Uterus (tissue), 7 donors: ENCODE measurements around a stretch of chr16.

GRCh38 chr16:71777620-71778092, 31.0 kb downstream of the AP1G1 start:
- PRO-cap, 4 experiments = no peak in any of the 4 experiments
- RAMPAGE, long total RNA, 2 experiments = no peak in any of the 2 experiments
- RRBS = no CpG with 5 or more reads among the region's 10 CpGs

- PRO-cap, 4 experiments = no peak in any of the 4 experiments
- RAMPAGE, long total RNA, 2 experiments = no peak in any of the 2 experiments
- RRBS = no CpG with 5 or more reads among the region's 7 CpGs
These were observed 30.0 kb downstream of the AP1G1 start for GRCh38 chr16:71778572-71779071.

- PRO-cap, 4 experiments = no peak in any of the 4 experiments
- RAMPAGE, long total RNA, 2 experiments = no peak in any of the 2 experiments
- RRBS = no CpG with 5 or more reads among the region's 3 CpGs
These were observed 10.8 kb downstream of the ZNF821 start for GRCh38 chr16:71873289-71873492.

DNA sequence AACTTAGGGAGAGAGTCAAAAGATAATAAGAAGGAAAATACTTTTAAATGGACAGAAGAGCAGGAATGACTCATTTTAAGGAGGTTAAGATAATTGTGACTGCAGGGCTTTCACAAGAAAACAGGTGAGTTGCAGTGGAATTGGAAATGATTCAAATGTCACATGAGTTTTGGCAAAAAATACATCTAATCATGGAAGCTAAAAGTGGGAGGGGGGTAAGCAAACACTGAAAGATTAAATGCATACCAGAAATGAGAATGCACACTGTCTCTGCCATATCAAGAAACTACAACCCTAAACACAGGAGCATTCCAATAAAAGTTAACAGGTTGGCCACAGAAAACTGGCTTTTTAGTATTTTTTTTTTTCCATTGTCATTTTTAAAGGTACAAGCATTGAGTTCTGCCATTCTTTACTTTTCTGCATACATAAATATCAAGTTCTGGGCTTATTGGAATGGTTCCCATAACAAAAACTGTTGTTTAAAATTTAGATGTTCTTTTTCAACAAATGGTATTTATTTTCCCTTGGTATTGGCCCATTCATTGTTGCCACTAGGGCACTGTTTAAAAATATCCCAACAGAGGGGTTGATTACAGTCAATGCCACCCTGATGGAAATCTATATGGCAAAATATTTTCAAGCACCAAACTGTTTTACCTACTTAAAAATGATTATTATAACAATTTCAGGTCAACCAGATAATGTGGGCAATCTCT, 35.1 kb downstream of the IST1 start:
- PRO-cap, 4 experiments = no peak in any of the 4 experiments
- RAMPAGE, long total RNA, 2 experiments = no peak in any of the 2 experiments

DNA sequence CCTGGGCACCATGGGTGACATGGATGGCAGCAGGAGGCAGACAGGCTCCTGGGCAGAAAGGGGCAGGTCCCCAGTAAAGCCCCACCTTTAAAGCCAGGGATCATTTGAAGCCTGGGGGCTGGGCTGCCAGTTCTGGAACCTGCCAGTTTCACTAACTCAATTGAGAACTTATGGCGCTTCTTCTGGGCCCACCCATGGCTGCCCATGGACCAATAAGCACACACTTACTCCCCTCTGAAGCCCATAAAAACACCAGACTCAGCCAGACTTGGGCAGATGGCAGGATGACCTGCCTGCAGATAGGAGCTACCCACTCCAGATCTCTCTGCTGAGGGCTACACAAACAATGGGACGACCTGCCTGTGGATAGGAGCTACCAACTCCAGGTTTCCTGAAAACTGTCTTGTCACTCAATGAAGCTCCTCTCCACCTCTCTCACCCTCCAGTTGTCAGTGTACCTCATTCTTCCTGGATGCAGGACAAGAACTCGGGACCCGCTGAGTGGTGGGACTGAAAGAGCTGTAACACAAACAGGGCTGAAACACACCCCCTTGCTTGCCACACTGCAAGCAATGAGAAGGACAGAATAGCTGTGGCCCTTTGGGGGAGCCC, 43.2 kb downstream of the IST1 start:
- PRO-cap, 4 experiments = no peak in any of the 4 experiments
- RAMPAGE, long total RNA, 2 experiments = no peak in any of the 2 experiments
- RRBS = no CpG with 5 or more reads among the region's 4 CpGs

DNA sequence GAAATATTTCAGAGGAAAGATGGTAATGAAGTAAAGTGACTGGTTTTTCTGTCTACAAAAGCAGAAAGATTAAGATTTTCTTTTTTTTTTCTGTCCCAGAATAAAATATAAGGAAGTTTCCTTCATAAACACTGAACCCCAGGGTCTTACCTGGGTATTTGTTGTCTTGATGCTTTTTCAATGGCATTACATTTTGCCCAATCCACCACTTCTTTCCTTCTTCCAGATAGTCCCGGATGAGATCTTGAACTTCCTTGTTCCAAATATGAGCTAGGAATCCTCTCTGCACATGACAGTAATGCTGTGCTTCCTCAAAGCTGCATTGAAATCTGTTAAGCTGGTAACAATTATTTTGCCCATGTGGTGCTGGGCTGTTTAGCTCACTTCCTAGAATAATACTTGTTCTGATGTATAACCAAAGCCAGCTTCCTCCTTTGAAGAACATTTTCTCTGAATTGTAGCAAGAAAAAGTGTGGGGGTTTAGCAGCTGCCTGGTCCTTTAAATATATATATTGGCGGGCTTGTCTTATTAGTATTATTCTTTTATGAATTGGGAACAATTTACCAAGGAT, 582 bp downstream of the PKD1L3 start:
- PRO-cap, 4 experiments = no peak in any of the 4 experiments
- RAMPAGE, long total RNA, 2 experiments = no peak in any of the 2 experiments
- RRBS = no CpG with 5 or more reads among the region's 2 CpGs

DNA sequence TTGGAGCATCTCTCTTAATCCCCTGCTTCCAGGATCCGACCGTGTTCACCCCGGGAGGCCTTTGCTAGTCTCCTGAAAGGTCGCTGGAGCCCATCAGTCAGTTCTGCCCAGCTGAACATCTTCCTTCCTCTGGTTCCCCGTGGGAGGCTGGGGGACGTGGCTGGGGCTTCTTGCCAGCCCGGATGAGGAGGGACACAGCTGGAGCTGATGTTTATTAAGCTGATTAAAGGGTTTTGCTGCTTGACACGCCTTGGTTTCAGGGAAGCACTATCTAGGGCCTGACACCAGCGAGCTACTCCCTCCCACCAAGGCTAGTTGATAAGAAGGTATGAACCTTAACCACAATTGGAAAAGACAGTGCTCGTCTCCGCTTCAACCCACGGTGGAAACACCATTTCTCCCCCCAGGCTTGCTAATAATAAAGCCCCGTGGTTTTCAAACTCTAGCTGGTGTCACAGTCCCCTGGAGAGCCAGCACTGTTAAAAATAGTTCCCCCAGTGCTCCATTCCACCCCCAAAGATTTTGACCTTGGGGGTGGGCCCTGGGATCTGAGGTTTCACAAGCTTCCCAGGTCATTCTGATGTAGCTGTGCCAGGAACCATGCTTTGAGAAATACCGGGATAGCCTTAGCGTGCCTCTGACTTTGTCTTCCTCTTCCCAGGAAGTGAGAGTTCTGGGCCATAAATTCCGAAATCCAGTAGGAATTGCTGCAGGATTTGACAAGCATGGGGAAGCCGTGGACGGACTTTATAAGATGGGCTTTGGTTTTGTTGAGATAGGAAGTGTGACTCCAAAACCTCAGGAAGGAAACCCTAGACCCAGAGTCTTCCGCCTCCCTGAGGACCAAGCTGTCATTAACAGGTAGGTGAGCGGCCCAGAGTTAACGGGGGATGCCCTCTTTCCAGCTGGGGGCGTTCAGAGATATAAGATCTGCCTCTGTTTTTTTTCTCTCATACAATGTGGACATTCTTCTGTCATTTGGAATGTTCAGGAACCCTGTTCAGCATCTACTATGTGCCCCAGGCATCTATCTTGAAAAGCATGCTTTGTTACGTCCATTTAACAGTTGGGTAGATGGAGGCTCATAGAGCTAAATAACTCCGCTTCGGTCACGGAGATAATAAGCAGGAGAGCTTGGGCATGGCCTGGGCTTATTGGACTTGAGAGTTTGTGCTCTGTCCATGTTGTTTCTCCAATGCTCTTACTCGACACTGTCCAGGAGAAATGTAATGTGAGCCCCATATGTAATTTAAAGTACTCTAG, 5.7 kb downstream of the DHODH start:
- PRO-cap, 4 experiments = no peak in any of the 4 experiments
- RAMPAGE, long total RNA, 2 experiments = start-site peak on the plus strand in 1 of 2 experiments, centred at position 766 of the sequence, 7 reads per replicate
- RRBS = no CpG with 5 or more reads among the region's 27 CpGs

DNA sequence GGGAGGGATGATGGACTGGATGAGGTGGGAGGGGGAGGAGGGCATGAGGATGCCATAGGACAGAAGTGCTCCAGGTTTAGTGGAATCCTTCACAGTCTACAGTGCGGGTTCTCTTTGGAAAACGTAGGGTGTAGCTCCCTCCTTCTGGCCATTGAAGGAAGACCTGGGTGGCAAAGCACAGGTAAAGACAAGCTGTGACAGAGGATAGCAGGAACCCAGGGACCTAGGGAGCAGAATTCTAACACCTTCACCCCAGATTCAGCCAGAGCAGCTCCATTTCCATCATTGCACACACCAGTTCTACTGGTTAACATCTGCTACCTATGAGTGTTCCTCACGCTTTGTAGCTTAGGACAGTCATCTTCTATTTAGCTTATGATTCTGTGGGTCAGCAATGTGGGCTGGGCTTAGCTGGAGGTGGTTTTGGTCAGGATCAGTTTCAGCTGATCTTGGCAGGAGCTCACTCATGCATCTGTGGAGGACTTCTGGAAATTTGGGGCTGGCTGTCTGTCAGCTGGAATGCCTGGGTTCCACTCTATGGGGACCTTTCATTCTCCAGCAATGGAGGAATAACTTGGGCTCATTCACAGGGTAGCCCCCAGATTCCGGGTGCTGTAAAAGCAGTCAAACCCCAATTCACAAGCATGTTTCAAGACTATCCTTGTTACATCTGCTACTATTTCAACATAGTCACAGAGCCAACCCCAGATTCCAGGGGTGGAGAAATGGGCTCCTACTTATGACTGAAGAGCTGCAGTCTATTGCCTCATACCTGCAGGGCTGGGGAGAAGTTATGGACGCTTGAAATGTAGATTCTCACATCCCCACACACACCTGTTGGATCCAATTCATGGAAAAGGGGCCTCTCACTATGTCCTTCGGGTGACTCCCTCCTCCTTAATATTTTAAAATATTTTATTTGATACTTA, 3.5 kb upstream of the HP start:
- PRO-cap, 4 experiments = no peak in any of the 4 experiments
- RAMPAGE, long total RNA, 2 experiments = no peak in any of the 2 experiments
- RRBS = no CpG with 5 or more reads among the region's 6 CpGs

DNA sequence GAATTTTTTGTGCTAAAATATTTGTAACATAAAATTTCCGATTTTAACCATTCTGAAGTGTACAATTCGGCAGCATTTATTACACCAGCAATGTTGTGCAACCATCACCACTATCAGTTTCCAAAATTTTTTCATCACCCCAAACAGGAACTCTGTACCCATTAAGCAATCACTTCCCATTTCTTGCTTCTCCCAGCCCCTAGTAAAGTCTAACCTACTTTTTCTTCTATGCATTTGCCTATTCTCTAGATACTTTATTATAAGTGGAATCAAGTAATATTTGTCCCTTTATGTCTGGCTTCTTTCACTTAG, 2.5 kb upstream of the HP start:
- PRO-cap, 4 experiments = no peak in any of the 4 experiments
- RAMPAGE, long total RNA, 2 experiments = no peak in any of the 2 experiments
- RRBS = no CpG with 5 or more reads among the region's 2 CpGs

GRCh38 chr16:72064419-72064761, 1.4 kb downstream of the HPR start:
- PRO-cap, 4 experiments = no peak in any of the 4 experiments
- RAMPAGE, long total RNA, 2 experiments = no peak in any of the 2 experiments
- RRBS = no CpG with 5 or more reads among the region's 8 CpGs

DNA sequence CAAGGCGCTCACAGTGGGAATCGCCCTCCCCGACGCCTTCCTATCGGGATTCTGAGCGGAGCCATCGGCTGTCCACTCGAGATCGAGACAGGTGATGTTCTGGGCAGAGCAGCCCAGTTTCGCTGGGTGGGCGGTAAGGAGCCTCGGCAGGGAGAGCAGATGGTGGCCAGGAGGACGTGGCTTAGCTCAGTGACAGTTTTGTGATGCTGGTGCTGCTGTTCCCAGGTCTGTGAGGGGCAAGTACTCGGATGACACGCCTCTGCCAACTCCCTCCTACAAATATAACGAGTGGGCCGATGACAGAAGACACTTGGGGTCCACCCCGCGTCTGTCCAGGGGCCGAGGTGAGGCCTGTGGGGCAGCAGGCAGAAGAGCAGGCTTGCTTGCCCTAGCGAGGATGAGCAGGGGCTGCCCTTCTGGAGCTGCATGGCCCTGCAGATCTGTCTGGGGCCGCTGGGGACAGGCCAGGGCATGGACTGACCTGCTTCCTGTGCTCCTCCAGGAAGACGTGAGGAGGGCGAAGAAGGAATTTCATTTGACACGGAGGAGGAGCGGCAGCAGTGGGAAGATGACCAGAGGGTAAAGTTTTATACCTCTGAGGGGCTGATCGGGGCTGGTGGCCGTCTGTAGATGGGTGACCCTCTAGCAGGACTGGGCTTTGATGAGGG, 5.2 kb downstream of the DHX38 start:
- PRO-cap, 4 experiments = no peak in any of the 4 experiments
- RAMPAGE, long total RNA, 2 experiments = start-site peak on the plus strand in 1 of 2 experiments, centred at position 402 of the sequence, 22 reads per replicate
- RRBS = no CpG with 5 or more reads among the region's 28 CpGs

GRCh38 chr16:72130155-72130775, 36.6 kb downstream of the DHX38 start:
- PRO-cap, 4 experiments = no peak in any of the 4 experiments
- RAMPAGE, long total RNA, 2 experiments = no peak in any of the 2 experiments
- RRBS = no CpG with 5 or more reads among the region's 6 CpGs

DNA sequence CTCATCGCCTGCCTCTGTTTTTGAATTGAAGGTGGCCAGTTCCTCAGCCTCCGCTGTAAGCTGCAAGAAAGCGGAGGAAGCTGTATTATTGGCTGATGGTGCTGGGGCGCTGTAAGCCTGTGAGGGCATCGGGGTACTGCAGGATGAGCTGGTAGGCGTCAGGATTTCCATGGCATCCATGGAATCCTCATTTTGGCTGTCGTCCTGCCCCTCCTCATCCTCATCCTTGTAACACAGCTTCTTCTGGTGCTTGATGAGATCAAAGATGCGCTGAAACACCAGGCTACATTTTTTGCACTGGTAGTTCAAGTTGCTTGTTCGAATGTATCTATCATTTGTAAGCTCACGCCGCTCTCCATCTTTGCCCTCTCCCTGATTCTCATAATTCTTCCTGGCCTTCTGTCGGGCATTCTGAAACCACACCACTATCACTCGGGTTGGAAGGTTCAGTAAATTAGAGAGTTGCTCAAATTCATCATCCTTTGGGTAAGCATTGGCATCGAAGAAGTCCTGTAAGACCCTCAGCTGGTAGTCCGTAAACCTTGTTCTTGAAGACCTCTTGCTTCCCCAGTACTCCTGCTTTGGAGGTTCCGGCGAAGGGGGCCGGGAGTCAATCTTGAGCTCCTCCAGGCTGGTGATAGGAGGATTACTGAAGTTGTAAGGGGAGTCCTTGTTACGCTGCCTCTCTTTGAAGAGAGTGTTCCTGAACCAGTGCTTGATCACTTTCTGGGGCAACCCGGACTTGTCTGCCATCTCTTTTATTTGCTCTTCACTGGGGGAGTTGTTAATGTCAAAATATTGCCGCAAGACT, 252.3 kb downstream of the ZFHX3 start:
- PRO-cap, 4 experiments = no peak in any of the 4 experiments
- RAMPAGE, long total RNA, 2 experiments = start-site peak on the minus strand in 1 of 2 experiments, centred at position 403 of the sequence, 27 reads per replicate
- RRBS = no CpG with 5 or more reads among the region's 21 CpGs

DNA sequence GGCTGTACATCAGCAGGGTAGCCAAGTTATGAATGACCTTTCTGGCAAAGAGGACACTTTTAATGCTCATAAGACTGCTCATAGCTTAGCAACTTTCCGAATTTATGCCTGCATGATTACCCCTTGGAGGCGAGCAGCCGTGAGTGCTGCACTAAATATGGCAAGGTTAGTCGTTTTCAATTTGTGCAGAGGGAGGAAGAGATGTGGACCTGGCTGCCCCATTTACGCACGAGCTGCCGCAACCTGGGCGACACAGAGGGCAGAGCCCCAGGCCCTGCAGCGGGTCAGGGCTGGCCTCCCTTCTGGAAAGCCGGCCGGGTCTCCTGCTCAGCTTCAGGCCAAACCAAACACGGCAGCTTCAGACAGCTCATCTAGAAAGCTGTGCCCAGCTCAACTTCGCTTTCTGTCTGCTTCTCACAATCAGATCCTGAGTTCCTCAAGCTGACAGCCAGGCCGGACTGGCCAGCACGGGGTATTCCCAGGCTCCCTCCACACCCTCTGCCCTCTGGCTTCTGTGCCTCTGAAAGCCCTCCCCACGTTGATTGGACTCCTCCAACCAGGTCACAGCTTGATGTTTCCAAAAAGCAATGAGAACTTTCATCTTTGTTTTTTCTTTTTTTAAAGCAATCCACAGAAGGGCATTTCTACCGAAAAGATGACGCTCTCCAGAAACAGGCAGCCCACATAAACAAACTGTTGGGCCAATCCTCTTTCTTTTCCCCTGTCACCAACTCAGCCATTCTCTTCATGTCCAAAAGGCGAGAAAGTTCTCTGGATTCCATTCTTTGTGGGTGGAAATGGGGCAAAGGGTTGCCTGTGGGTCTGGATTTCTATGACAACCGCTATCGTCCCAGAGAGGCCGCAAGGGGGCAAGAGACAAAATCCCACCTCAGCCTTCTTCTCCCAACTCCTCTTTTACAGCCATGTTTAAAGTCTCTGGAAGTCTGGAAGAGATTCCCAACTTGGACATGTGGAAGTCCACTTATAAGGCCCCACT, 189.1 kb downstream of the ZFHX3 start:
- PRO-cap, 4 experiments = peak in 2 of 4 experiments; most common plus-strand start position 420 of the sequence (in 1); most common minus-strand start position 500 of the sequence (in 2)
- RAMPAGE, long total RNA, 2 experiments = no peak in any of the 2 experiments
- RRBS = no CpG with 5 or more reads among the region's 22 CpGs

- PRO-cap, 4 experiments = no peak in any of the 4 experiments
- RAMPAGE, long total RNA, 2 experiments = no peak in any of the 2 experiments
- RRBS = no CpG with 5 or more reads among the region's 9 CpGs
These were observed 169.6 kb downstream of the ZFHX3 start for GRCh38 chr16:72878219-72878912.

GRCh38 chr16:72976250-72977044, 71.5 kb downstream of the ZFHX3 start:
- PRO-cap, 4 experiments = no peak in any of the 4 experiments
- RAMPAGE, long total RNA, 2 experiments = no peak in any of the 2 experiments
- RRBS = 94% methylated on average over 4 of the region's 19 CpGs

DNA sequence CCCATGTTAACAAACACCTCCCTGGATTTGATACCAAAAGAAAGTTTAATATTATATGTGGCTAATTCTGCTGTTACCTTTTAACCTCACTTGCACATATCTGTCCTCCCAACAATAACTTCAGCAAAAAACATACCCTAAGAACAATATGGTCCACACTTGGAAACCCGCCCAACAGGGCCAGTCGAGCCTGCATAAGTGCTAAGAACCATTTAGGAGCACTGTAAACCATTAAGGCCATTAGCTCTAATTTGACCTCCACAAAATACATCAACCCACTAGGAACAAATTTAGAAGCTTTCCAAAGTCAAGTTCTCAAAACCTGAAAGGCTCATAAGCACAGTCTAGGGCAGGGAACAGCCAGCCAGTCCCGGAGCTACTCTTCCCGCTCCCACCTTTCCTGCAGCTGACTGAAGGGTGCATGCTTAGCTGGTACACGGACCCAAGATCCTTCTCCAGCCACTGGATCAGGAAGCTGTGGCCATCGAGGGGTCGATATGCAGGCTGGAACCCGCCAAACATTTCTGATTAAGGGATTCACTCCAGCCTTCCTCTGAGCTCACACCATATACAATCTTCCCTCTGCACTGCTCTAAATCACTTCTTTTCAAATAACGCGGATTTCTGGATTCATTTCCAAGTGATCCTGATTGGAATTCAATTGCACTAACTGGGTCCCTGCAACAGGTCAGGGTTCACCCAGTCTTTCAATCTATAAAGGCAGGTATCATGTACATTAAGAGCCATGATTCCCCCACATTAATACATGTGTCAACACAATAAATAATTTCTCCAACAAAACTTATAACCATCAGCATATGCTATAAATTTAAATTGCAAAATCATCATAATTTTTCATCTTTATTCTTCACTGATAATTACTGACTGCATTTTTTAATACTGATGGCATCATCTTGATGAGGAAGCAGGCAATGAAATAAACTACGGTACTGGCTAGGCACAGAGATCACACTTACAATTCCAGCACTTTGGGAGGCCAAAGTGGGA, 59.7 kb downstream of the ZFHX3 start:
- PRO-cap, 4 experiments = no peak in any of the 4 experiments
- RAMPAGE, long total RNA, 2 experiments = no peak in any of the 2 experiments
- RRBS = no CpG with 5 or more reads among the region's 11 CpGs

DNA sequence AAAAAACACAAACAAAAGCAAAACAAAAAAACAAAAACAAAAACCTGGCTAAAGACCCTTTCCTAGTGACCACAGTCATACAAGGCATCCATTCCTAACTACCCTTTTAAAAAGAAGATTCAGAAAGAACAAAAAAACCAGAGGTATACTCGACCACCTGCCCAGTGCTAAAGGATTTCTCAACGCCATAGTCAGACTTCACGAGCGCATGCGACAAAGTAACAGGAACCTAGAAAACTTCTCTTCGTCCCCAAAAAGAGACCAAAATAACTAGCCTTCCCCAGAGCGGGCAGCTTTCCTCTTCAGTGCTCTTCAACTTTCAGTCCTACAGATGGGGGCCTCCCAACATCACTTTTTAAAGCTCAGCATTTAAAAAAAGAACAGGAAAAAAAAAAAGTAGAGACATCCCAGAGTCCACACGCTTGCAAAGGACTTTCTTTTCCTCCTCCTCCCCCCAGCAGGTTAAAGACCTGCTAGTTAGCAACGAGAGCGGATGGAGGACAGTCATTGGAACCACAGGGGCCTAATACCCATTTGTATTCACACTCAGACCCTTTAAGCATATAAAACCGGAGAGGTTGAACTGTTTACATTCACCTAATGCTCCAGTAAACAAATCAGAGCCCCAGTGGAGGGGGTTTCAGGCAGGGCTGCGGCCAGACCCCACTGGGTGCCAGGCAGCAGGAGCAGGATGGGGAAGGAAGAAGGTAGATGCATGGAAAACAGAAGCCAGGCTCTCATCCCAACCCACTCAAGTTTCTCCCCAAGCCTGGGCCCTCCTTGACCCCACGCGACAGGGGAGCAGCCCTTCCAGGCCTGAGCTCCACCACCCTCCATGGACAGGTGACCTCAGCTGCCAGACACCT, 15.4 kb downstream of the ZFHX3 start:
- PRO-cap, 4 experiments = no peak in any of the 4 experiments
- RAMPAGE, long total RNA, 2 experiments = no peak in any of the 2 experiments
- RRBS = no CpG with 5 or more reads among the region's 14 CpGs

- PRO-cap, 4 experiments = no peak in any of the 4 experiments
- RAMPAGE, long total RNA, 2 experiments = no peak in any of the 2 experiments
- RRBS = no CpG with 5 or more reads among the region's 14 CpGs
These were observed 9.8 kb downstream of the ZFHX3 start for GRCh38 chr16:73037910-73038656.

GRCh38 chr16:73046616-73047148, 1.2 kb downstream of the ZFHX3 start:
- PRO-cap, 4 experiments = peak in 2 of 4 experiments; most common plus-strand start chr16:73047049 (in 1); most common minus-strand start chr16:73047042 (in 1)
- RAMPAGE, long total RNA, 2 experiments = no peak in any of the 2 experiments
- RRBS = no CpG with 5 or more reads among the region's 5 CpGs